ENCODE measurements around a stretch of chr10.

GRCh38 chr10:1289676-1290028, 233.5 kb downstream of the WDR37 start:
- RRBS, result no CpG with 5 or more reads among the region's 14 CpGs

- RRBS, result 81% methylated on average over 4 of the region's 16 CpGs
Observed at GRCh38 chr10:1359468-1359882, 303.3 kb downstream of the WDR37 start.

- RRBS, result no CpG with 5 or more reads among the region's 37 CpGs
Observed at GRCh38 chr10:2314776-2315596, 577.7 kb upstream of the ADARB2 start.

- RRBS, result no CpG with 5 or more reads among the region's 28 CpGs
Observed at GRCh38 chr10:3098969-3100008, 31.9 kb downstream of the PFKP start.

DNA sequence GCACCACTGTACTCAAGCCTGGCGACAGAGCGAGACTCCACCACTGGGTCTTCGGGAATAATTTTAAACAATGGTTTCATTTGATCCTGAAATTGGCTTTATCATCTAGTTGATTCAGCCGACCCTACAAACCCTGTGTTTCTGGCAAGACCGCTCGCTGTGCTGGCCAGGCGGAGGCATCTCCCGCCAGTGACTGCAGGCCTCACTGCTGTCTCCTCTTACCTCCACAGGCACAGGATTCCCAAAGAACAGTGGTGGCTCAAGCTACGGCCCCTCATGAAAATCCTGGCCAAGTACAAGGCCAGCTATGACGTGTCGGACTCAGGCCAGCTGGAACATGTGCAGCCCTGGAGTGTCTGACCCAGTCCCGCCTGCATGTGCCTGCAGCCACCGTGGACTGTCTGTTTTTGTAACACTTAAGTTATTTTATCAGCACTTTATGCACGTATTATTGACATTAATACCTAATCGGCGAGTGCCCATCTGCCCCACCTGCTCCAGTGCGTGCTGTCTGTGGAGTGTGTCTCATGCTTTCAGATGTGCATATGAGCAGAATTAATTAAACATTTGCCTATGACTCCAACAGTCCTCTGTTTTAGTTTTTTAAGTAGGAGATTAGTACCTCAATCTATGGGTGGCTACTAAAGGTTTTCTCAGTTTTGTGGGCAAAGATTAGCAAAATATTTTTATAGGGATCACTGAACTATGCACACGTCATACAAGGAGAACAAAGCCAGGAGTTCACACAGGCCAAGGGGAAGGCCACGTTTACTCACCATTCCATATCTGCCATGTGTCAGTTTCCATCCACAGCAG, 36.2 kb downstream of the PITRM1 start:
- RRBS, result no CpG with 5 or more reads among the region's 19 CpGs

DNA sequence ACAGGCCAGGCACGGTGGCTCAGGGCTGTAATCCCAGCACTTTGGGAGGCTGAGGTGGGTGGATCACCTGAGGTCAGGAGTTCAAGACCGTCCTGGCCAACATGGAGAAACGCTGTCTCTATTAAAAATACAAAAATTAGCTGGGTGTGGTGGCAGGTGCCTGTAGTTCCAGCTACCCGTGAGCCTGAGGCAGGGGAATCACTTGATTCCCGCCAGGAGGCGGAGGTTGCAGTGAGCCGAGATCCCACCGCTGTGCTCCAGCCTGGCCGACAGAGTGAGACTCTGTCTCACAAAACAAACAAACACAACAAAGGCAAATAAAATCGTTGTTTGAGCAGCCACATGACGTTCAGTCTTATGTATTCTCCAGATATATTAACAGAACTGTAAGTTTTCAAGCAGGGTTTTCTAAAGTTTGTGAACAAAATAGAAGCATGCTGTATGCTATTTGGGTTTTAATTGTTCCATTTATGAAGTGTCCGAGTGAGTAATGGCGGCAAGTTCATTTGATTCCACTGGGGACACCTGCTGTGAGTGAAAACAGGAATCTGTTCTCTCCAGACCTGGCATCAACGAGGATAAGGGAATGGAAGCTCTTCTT, 122.4 kb upstream of the PITRM1 start:
- RRBS, result no CpG with 5 or more reads among the region's 14 CpGs

DNA sequence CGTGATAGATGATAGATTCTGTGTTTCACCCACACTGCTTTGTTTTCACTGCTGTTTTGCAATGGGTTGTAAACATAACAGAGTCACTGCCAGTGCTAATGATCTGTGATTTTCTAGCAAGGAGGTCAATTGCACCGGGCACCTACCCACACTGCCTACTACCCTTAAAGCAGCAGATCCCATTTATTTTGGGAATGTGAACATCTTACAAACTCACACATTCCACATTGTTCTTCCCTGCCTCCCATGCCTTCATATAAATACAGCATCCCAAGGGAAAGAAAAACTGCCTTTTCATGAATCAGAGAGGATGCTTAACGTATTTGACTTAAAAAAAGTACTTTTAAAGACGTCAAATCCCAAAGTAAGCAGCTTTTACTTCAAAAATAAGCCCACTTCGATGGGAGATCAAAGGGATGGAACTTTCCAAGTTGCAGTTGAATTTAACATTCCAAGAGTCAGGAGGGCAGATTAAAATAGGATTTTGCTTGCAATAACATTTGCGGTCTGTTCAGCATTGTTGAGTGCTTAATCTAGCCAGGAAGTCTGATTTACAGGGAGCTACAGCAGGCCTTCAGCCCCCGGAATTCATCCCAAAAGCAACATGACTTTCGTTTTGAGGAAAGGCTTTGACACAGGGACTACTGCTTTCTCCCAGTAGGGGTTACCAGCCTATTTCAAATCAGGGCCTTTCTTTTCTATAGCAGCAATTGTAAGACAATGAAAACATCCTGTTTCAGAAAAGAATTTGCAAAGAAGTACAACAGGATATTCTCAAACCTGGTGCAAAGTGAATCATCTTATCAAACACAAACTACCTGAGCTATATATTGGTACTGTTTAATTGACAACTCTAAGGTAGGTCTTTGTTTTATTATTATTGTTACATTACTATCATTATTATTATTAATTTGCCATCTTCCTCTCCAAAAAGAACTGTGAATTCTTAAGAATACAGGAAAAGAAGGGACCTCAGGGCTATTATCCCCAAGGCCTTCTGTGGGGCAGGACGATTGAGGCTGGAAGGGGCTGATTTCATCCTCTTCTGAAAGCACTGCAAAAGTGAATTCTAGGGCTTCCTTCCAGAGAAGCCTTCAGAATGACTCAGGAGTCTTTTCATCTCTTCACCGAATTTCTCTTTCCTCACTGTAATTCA, 279.6 kb upstream of the PITRM1 start:
- RRBS, result no CpG with 5 or more reads among the region's 10 CpGs

- RRBS, result no CpG with 5 or more reads among the region's 38 CpGs
Observed at GRCh38 chr10:3493859-3495247, 290.7 kb downstream of the KLF6 start.

- RRBS, result no CpG with 5 or more reads among the region's 7 CpGs
Observed at GRCh38 chr10:3542163-3542691, 242.8 kb downstream of the KLF6 start.

DNA sequence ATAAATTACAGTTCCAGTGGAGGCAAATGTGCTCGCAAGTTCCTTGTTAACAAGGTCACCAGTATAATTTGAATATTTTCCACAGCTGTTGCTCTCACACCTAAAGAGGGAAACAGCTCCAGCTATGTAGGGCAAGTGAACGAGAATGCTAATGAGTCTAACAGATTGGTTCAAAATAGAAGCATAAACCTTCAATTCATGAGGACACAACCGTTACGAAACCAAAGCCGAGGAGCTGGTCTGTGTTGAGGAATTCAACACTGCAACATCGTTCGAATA, 161.3 kb downstream of the KLF6 start:
- RRBS, result no CpG with 5 or more reads among the region's 7 CpGs

- RRBS, result no CpG with 5 or more reads among the region's 11 CpGs
Observed at GRCh38 chr10:3729341-3729879, 55.6 kb downstream of the KLF6 start.

GRCh38 chr10:3775902-3776313, 9.1 kb downstream of the KLF6 start:
- RRBS, result no CpG with 5 or more reads among the region's 4 CpGs

DNA sequence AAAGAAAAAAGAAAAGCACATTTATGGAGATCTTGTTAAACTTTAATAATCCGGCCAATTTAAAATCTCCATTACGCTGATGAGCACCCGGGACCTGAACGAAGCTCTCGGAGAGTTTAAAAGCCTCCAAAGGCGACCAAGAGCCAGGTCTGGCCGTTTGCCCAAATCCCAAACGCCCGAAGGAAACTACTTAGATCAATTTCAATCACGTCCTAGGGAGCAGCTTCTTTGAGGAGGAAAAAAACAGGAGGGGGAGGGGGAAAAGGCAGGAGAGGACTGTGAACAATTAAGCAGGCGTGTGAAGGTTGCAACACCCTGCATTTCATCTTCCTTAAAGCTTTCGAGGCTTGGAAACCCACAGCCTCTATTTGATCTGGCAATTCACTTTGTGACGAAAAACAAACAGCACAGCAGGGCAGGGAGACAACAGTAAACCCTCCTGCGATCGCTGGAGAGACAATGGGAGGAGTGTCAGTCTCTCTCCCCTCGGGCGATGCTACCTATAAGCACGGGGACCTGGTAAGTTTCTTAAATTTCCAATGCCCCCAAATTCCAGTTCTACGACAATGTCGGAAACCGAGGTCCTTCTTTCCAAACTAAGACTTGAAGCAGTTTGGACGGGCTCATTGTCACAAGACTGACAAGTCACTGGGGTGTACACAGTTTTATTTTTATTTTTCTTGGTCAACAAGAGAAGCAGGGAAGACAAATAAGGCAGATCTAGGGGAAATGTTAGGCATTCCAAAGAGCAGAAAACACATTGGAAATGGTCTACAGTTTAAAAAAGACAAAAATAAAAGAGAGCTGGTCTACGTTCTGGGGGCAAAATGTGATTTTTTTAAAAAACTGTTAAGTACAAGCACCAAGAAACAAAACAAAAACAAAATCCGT, 1.1 kb downstream of the KLF6 start:
- RRBS, result no CpG with 5 or more reads among the region's 24 CpGs

GRCh38 chr10:3828346-3829411, 43.7 kb upstream of the KLF6 start:
- RRBS, result no CpG with 5 or more reads among the region's 16 CpGs

DNA sequence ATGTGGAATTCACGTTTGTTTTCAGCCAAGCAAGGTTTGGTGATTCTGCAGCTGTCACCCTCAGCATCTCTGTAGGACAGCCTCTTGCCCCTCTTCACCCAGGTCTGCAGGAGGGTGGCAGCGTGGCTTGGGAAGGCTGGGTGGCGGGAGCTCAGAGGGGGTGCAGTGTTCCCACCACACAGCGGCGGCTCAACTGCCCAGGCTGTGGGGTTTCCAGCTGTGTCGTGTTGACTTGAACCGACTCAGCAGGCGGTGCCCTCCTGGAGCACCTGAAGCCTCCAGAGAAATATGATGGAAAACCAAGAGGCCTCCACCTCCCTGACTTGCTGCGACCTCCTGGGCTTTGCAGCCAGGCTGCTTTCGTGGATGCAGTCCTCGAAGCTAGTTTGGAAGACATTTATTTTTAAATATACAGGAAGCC, 68.0 kb upstream of the KLF6 start:
- RRBS, result no CpG with 5 or more reads among the region's 11 CpGs

DNA sequence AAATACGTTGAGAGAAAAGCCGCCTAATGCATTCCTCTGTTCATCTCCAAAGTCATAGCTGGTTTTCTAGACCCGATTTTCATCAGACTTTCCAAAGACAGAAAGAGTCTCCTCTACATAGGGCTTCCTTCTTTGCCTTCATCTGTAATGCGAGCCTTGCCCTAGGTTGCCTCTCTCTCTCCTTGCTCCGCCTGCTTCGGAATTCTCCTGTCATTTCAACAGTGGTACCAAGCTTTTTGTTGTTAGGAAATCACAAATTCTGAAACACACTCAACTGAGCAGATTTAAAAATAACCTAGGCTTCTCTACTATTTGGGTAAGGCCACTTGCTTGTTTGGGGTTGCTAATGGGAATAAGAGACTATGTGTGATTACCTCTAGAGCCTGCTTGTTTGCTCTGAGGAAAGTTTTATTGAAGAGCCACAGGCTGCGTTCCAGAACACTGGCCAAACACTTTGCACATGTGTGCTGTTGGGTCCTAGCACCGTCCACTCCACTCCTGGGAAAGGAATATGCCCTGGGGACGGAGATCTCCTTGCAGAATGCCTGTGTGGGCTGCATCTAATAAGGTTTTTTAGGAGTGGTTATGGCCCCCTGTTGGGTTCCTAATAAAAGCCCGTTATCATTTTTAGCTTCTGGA, 68.5 kb upstream of the KLF6 start:
- RRBS, result no CpG with 5 or more reads among the region's 10 CpGs

DNA sequence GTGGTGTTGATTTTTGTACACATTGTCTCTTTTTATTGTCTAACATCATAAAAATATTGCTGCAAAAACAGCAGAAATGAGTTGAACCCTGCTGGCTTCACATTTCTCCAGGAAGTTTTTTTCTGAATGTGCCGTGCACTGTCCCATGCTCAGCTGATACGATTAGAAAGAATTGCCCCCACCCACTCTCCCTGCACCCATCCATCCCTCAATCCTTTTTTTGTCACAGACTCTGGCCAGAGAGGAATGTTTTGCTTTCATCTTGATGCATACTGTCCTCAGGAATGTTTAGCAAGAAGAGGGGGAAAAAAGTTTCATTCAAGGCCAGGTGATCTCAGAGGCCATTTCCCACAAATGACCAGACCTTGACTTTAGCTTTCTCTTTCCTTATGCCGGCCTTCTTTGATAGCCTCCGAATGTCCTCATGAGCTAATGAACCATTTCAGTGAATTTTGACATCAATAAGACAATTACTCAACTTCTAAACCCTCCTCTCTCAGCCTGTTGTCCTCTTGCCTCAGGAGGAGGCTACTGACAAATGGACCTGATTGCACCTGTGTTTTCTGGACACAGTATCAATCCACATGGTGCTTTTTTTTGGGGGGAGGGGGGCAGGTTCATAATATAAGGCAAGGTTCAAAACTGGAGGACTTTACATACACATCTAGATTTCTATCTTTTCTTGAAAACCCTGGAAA, 105.0 kb upstream of the KLF6 start:
- RRBS, result no CpG with 5 or more reads among the region's 4 CpGs

- RRBS, result no CpG with 5 or more reads among the region's 13 CpGs
Observed at GRCh38 chr10:3935121-3935652, 150.2 kb upstream of the KLF6 start.

- RRBS, result no CpG with 5 or more reads among the region's 7 CpGs
Observed at GRCh38 chr10:3963045-3963534, 178.1 kb upstream of the KLF6 start.